Bronchus fibroblast of lung (primary cell): ENCODE measurements around the genes OR8B12, OR8A1, ROBO3 and TMEM218.

DNA sequence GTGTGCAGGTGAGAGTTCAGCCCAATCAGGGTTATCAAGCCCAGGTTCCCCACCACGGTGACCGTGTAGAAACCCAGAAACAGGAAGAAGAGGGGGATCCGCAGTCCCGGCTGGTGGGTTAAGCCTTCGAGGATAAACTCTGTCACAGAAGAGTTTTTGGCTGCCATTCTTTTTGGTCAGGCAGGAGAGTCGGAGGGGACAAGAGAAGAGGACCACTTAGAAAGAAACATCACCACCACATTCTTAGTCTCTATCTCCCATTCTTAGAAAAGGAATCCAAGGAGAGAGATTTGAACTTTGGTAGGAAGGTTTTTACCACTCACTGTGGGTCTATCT, at the start of gene OR8B12:
OR8B12 (minus strand) TSS at position 167 of the 336 bp plus-strand sequence.
- RAMPAGE, long total RNA = no peak

DNA sequence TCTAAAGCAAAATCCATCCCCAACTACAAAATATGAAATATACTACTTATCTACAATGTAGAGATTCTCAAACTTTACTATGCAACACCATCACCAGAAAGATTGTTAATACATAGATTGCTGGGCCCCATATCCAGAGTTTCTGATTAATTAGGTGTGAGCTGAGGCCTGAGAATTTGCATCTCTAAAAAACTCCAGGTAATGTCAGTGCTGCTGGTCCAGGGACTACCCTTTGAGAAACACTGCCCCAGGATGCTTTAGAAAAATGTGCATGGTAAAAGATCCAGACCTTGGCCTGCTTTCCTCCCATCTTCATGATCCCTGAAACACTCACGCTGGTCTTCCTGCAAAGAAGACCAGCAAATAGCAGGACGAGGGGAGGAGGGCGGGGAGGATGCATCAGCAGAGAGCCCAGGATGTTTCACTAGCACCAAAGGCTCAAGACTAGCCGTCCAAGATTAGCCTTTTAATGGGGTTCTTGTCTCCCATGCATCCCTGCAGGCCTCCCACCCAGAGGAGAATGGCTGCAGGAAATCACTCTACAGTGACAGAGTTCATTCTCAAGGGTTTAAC, at the start of gene OR8A1:
OR8A1 (plus strand) TSS at position 398 of the 573 bp plus-strand sequence.
- RAMPAGE, long total RNA = no peak

- RAMPAGE, long total RNA = no peak
Measured at GRCh38 chr11:124865131-124865549, at the start of gene ROBO3. Gene ROBO3, plus strand, starts transcription at chr11:124865432.

DNA sequence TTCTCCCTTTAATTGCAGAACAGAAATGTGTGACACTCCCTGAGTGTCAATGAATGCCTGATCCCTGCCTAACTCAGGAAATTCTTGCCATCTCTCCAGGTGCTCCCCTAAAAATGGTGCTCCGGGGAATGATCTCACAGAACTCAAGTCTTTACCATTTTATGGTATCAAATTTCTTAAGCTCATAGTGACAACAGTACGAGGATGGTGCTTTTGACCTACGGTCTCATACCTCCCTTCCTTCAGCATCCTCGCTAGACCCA, 13.7 kb downstream of the ROBO4 start:
- RAMPAGE, long total RNA = no peak

DNA sequence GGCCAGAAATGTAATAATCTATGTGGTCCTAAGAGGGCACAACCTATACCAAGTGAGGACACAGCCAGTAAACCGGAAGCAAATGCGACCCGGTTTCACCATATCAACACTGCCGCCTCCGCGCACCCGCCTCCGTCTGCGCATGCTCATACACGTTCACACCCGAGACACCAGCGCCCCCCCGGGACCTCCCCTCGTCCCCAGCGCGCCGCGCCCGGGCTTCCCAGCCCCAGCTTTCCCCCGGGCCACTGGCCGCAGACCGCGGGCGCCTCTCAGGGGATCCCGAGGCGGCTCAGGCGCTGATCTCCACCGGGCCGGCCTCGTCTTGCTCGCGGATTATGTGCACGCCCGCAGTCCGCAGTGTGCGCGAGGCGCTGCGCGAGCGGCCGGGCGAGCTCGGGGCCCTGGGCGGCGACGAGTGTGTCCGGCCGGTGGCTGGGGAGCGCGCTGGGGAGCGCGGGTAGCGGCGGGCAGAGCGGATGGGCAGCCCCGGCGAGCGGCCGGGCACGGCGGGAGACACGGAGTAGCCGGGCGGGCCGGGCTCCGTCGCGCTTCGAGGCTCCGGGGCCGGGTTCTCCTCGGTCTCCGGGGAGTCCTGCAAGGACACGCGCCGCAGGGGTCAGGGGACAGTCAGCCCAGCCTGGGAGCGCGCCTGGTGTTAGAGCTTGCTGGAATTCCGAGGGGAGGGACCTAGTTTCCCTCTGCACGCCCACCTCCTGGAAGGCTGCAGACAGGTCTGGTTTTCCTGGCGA, 14.8 kb downstream of the HEPACAM start:
- RAMPAGE, long total RNA = no peak

DNA sequence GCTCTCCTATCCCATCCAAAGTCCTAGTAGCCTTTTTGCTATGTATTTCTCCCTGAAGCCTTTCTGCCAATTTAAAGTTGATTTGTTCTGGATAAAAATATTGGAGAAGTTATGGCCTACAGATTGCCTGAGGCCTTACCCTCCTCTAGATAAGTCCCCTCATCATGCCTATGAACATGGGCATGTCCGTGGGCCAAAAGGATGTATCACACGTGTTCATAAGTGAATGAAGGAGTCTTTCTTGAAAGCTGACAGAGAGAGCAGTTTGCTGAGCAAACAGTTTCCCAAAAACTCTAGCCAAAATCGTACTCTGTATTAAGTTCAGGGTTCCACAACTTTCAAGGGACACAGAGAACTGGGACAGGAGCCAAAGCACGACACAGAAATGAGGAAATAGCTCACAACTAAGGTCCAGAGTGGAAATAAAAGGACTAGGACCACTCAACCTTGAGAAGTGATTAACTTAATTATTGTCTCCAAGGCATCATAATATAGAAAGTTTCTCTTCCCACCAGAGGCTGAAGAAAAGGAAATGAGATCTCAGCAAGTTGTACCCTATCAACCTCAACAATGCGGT, 6.6 kb downstream of the HEPACAM start:
- RAMPAGE, long total RNA = no peak

GRCh38 chr11:125111000-125112337, at the start of gene TMEM218:
Gene TMEM218, minus strand, starts transcription at chr11:125111626.
- RAMPAGE, long total RNA = start-site peak on the minus strand at chr11:125111578-125111622, 70 and 103 reads in 2 replicates

- RAMPAGE, long total RNA = no peak
Measured at GRCh38 chr11:125256517-125257042, 92.0 kb downstream of the PKNOX2 start.

GRCh38 chr11:125338335-125339554, 157.3 kb downstream of the FEZ1 start:
- RAMPAGE, long total RNA = no peak

GRCh38 chr11:125451355-125451927, 44.6 kb downstream of the FEZ1 start:
- RAMPAGE, long total RNA = no peak

DNA sequence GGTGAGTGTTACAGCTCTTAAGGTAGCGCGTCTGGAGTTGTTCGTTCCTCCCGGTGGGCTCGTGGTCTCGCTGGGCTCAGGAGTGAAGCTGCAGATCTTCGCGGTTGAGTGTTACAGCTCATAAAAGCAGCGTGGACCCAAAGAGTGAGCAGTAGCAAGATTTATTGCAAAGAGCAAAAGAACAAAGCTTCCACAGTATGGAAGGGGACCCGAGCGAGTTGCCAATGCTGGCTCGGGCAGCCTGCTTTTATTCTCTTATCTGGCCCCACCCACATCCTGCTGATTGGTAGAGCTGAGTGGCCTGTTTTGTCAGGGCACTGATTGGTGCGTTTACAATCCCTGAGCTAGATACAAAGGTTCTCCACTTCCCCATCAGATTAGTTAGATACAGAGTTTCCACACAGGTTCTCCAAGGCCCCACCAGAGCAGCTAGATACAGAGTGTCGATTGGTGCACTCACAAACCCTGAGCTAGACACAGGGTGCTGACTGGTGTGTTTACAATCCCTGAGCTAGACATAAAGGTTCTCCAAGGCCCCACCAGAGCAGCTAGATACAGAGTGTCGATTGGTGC, 23.4 kb upstream of the ACRV1 start:
- RAMPAGE, long total RNA = no peak

- RAMPAGE, long total RNA = no peak
Measured at GRCh38 chr11:126049201-126049623, 13.5 kb downstream of the CDON start.

GRCh38 chr11:126115756-126116450, 53.2 kb upstream of the CDON start:
- RAMPAGE, long total RNA = no peak

DNA sequence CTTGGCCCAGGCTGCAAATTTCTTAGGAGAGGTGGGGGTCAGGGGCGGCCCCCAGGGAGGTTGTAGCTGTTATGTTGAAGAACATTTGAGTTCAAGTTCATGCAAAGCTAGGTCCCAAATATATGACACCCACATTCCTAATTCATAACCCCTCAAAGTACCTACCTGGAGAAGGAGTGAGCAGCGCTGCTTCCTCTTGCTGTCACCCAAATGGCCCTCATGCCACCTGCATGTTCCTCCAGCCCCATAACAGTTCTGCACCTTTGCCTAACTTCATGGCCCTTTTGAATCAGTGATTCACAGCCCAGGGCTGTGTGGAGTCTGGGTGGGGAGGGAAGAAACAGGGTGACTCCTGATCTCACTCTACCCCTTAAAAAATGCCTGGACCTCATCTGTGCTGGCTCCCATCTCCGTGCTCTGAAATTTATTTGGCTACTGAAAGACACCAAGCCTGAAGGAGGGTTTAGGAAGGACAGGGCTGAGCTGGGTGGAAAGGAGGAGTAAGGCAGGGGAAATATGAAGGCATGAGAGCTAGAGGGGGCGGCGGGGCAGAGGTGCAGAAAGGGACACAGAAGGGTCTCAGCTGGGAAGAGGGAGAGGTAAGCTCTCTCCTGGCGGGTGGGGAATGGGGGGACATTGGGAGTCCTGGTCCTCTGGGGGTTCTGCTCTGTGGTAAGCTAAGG, 71.4 kb downstream of the RPUSD4 start:
- RAMPAGE, long total RNA = no peak

DNA sequence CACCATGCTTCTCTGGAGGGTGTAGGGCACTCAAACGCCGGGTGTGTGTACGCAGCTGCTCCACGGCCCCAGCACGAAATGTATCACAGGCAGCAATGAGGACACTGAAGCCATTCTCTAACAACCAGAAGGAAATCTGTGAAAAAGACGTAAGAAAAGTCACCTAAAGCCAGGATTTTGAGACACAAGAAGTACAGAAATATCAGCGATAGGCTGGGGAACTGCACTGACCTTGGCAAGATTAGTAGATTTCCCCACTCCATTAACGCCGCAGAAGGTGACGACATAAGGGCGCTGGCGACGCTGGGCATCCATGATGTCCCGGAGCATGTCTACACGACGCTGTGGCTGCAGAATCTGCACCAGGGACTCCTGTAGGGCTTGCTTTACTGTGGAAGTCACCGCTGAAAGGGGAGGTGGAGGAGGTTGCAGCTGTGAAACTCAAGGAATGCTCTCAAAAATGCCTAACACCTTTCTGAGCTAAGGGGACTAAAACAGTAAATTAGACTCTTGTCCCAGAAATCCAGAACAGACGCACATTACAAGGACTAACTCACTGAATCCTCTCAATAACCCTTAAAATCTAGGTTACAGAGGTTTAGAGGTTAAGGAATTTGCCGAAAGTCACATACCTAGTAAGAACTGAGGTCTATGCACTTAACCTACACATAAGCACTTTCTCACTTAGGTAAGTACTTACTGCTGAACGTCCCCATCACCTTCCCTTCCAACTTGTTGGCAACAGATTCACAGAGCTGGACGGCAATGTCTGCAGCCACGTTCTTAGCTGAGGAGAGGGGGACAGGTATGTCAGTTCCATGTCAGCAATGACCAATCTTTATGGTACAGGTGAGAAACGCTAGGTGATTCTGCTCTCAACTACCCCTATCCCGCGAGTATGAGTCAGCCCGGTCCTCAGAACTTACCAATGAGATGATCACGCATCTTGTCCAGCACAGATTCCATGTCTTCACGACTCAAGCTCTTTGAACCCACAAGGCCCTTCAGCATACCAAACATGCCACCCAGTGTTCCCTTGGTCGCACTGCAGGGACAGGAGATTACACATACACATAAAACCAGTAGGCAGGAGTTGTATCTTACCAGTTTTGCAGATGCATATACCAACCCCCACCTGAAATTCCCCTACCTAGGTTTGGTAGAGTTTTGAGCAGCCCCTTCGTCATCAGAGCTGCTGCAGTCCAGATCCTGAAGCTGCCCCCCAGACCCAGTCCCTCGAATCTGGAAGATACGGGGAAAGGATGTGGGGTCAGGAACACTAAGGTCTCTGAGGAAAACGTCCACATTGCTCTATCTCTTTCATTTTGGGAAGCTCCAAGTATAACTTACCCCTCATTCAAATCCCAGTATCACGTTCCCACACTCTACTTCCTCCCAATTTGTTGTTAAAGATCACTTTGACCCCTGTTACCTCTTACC, 3.1 kb downstream of the SRPRA start:
- RAMPAGE, long total RNA = no peak

DNA sequence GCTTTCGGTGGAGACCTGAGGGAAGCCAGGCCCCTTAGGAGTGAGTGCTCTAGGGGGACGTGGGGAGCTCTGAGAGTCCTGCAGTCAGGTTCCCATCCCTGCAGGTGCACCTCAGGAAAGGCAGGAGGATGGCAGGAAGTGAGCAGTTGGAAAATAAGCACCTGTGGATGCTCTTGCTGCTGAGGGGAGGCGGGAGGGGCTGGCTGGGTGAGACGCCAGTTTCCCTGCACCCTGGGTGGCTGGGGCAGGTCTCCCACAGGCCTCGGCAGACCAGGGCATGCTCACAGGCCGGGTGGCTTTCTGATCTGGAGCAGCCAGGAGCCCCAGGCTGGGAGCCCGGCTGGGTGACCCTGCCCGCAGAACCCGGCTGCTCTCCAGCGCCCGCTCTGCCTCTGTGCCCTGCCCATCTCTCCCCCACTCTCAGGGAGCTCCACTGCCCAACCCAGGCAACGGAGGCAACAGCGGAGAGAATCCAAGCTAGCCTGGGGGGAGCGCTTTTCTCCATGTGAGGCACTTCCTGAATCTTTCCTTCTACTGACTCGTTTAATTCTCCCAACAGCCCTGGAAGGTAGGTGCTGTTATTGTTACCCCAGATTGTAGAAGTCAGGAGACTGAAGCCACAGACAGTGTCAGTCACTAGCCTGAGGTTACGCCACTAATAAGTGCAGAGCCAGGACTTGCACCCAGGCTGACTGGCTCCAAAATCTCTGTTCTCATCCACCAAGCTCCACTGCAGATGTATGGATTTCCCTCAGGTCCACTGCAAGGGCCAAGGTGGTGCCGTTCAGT, 24.7 kb downstream of the DCPS start:
- RAMPAGE, long total RNA = no peak

DNA sequence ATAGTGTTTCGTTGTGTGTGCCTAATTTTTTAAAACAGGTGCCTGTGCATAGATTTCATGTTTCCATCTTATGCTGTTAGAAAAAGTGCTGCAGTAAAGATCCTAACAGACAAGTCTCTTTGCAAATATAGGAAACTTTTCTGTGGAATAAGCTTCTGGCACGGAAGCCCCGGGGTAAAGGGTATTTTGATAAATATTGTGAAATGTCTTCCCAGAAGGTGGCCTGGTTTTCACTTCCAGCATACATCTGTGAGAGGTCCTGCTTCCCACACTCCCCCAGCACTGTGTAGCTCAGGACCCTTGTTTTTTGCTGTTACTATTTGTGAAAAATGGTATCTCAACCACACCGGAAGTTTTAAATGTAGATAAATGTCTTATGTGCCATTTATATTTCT, 14.5 kb downstream of the ST3GAL4 start:
- RAMPAGE, long total RNA = no peak

GRCh38 chr11:126392425-126393475, 37.3 kb downstream of the ST3GAL4 start:
- RAMPAGE, long total RNA = no peak

DNA sequence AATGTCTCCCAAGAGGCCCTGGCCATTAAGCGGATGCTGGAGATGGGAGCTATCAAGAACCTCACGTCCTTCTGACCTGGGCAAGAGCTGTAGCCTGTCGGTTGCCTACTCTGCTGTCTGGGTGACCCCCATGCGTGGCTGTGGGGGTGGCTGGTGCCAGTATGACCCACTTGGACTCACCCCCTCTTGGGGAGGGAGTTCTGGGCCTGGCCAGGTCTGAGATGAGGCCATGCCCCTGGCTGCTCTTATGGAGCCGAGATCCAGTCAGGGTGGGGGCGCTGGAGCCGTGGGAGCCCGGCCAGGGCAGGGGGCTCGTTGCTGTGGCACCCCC, 58.5 kb downstream of the ST3GAL4 start:
- RAMPAGE, long total RNA = no peak

DNA sequence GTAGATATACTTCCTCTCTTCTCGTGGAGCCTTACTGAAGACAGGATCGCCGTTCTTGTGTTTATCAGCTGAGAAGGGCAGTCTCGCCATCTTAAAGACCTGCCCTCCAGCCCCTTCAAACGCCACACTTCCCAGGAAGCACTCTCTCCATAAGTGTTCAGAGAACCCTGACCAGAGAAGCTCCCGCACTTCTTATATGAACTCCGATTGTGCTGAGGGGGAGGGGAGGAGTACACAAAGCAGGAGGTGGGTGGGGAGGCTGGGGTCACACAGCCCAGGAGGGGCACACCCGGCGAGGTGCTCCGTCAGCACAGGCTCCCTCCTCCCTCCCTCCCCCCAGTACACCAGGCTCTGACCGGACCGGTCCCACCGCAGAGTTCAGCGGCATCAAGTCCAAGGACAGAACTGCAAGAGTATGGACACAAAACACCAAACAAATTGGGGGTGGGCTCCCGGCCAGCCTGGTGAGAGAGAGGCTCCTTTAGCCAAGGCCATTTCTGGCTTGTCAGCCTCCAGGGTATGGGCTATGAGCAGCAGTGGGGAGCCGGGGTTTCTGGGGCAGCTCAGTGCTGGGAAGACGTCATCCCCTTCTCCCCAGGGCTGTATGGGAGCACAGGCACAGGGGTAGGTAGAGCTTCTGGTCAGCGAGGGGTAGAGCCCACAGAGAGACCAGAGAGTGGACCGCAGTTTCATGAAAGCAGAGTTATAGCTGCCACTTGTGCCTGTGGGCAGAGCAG, 68.2 kb downstream of the ST3GAL4 start:
- RAMPAGE, long total RNA = no peak